HL-60 (cell line): ENCODE results near the gene ANP32A.

- RRBS: 20% methylated on average over 1 of the region's 10 CpGs
Measured at GRCh38 chr15:68793197-68793802, 27.4 kb downstream of the ANP32A start.

DNA sequence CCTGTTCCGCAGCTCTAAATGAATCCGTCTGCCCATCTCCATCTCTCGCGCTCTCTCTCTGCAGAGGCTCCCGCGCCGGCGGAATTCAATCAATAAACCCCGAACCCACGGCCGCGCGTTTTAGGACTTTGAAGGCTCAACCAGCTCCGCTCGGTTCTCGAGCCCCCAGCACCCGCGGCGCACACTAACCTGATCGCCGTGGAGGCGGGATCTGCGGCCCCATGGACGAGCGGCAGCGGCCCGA lies at the start of gene ANP32A:
ANP32A (minus strand) TSS at position 186 of the 244 bp plus-strand sequence.
- RRBS: no CpG with 5 or more reads among the region's 27 CpGs

GRCh38 chr15:68820954-68821710 lies 437 bp upstream of the ANP32A start:
- RRBS: 3% methylated on average over 35 of the region's 79 CpGs

- RRBS: no CpG with 5 or more reads among the region's 4 CpGs
Measured at GRCh38 chr15:69093070-69093548, 67.3 kb upstream of the GLCE start.

GRCh38 chr15:69128849-69129397 lies 31.5 kb upstream of the GLCE start:
- RRBS: no CpG with 5 or more reads among the region's 2 CpGs

DNA sequence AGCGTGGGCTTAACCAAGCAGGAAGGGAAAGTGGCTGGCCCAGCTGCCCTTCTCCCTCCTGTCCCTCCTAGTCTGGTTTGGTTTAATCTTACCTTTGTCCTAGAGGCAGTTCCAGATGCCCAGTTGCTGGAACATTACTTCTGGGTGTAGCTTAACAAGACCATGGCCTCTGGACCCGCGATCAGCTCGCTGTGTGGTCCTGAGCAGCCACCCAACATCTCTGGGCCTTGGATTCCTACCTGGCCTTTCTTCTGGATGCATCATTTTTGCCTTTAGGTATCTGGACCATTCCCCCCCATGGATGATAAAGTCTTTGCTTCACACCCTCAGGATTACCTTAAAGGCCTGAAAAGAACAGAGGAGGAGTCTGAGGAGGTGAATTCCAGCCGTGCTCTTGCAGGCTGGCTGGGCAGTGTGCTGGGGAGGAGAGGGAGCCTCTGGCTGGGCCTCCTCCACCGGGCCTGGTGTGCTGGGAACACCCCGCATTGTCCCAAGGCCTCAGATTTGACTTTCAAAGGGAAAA lies 15.6 kb downstream of the PAQR5 start:
- RRBS: no CpG with 5 or more reads among the region's 7 CpGs

GRCh38 chr15:69488129-69488460 lies 35.5 kb downstream of the RPLP1 start:
- RRBS: no CpG with 5 or more reads among the region's 8 CpGs

DNA sequence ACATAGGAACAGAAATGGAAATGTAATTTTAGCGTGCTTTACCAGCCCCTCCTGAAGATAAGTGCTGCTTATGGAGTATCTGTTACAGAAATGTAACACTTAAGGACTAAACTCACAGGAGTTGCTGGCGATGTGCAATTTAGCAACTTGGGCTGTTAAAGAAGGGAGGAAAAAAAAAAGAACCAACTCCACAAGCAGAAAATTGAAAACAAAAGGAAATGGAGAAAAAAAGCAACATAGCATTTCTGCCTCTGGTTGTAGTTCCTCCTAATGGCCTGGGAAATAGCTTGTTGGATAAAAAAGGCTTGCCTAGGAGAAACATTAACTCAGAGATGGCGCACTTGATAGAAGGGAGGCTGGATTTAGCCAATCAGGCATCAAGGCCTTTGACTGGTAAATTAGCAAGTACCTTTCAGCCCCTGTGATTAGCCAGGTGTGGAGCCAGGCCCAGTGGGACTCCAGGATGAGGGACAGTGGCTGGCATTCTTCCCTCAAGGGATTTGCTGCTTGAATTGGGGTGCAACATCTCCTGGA lies 84.3 kb downstream of the RPLP1 start:
- RRBS: no CpG with 5 or more reads among the region's 3 CpGs

GRCh38 chr15:69592919-69593365 lies 140.3 kb downstream of the RPLP1 start:
- RRBS: no CpG with 5 or more reads among the region's 4 CpGs

- RRBS: no CpG with 5 or more reads among the region's 2 CpGs
Measured at GRCh38 chr15:70043988-70044373, 53.7 kb downstream of the TLE3 start.

DNA sequence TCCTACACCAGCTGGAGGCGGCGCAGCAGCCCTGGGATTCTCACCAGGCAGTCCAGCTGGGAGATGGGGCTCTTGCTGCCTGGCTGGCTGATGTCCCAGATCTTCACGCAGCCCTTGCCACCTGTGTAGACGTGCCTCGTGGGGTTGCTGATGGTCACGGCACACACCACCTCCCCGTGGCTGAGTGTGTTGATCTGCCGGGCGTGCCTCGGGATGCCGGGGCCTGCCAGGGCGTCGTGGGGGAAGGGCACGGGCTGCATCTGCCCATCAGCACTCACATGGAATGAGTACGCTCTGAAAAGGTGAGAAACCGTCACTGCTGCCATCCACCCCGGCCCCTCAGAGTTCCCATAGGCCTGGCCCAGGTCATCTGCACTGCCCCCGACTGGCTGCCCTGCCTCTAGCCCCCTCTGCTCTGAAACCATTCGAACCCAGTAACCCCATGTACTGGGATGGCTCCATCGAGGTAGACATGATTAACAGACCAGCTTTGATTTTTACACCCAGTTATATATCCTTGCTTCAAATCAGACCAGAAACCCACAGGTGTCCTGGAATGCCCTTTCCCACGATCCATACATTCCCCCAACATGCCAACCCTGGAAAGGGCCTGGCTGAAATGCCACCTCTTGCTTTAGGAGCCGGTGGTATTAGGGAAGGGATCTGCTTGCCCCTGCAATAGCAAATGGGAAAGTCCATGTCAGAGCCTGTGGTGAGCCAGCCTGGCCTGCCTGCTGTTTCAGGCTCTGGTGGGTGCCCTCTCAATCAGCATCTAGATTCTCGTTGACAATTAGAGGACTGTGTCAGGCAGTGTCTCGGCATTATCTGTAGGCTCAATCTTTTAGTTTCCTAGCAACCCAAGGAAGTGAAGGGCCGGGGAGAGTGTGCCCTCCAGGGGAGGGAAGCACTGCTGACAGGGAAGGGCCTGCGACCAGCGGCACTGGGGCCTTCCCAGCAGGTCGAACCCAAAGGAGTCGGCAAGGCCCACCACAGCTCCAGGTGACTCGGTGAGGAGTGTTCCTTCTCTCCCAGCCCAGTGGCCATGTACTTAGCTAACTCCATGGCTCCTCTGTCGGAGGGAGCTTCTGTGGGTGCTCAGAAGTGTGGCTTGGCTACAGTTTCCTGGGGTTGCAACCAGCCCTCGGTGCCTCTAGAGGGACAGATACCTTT lies 42.3 kb downstream of the TLE3 start:
- RRBS: no CpG with 5 or more reads among the region's 32 CpGs

- RRBS: no CpG with 5 or more reads among the region's 10 CpGs
Measured at GRCh38 chr15:70069662-70070275, 27.9 kb downstream of the TLE3 start.

GRCh38 chr15:70081725-70082394 lies 15.9 kb downstream of the TLE3 start:
- RRBS: no CpG with 5 or more reads among the region's 7 CpGs

DNA sequence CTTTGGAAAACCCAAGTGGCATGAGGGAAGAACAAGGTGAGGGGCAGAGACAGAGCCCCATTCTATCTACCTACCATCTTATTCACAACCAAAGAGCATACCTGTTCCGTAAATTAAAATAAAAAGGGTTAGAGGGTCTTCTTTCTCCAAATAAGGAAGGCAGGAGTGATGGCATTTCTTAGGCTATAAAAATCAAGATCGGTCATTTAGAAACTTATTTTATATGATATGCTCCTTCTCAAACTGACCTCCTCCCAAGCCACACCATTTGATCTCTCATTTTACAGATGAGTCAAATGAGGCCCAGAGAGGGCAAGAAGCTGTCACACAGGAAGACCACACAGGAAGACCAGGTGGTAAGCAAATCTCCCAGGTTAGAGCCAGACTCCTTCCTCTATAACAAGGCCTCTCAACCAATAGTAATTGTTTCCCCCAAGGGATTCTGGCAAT lies 13.9 kb downstream of the TLE3 start:
- RRBS: no CpG with 5 or more reads among the region's 2 CpGs

DNA sequence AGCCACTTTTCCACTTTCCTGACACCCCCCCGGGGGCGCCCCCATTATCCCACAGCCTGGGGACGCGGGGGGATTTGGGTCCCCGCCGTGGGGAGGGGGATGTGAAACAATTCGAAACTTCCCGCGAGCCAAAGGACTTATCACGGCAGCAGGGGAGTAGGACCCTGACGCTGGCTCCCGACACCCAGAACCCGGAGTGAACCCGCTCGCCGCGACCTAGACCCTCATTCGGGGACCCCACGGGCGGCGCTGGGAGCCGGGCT lies 2.1 kb downstream of the TLE3 start:
- RRBS: 4% methylated on average over 11 of the region's 22 CpGs

DNA sequence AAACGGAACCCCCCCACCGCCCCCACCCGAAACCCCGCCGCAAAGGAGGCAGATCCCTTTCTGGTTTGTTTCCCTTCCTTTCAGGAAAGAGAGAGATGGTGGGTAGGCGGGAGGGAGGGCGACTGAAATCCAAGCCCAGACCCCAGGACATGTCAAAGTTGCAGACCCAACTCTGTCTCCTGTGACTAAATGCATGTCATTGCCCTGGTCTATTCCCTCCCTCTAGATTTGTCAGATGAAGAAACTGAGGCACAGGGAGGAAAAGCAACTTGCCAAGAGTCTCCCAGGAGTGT lies 166.7 kb upstream of the TLE3 start:
- RRBS: no CpG with 5 or more reads among the region's 7 CpGs

DNA sequence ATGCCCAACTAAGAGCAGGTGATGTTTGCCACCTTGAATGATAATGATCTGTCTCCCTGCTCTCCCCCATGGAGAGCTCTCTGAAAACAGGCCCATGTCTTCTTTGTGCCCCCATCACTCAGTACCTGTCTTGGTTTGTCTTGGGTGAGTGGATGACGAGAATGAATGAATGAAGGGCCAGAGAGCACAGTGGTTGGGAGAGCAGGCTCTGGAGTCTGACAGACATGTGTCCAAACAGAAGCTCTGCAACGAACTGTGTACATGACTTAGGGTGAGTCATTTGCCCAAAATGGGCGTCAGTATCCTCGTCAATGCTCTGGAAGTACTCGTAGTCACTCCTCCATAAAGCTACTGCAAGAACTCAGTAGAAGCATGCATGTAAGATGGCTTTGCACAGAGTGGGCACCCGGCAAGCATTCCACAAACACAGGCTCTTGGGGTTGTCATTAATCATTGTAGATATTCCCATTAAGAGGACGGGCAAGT lies 170.2 kb upstream of the TLE3 start:
- RRBS: no CpG with 5 or more reads among the region's 7 CpGs

GRCh38 chr15:70474328-70474649 lies 289.1 kb downstream of the UACA start:
- RRBS: no CpG with 5 or more reads among the region's 5 CpGs

- RRBS: no CpG with 5 or more reads among the region's 17 CpGs
Measured at GRCh38 chr15:70486426-70487393, 276.6 kb downstream of the UACA start.

DNA sequence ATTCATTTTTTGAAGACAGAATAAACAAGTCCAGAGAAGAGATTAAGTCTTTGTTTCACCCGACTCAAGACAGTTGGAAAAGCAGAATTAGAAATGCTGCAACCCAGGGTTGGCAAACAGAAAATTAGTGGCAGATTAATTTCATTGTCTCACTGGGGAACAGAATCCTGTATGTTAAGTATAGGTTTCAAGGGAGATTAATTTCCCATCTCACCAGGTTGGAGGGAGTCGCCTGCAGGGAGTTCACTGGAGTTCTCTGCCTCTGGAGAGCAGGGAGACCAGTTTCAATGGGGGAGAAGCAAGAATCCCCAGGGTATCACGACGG lies 268.2 kb downstream of the UACA start:
- RRBS: no CpG with 5 or more reads among the region's 4 CpGs